ENCODE measurements around the genes MISP3 and ZNF333.

- PRO-cap = no peak
- RAMPAGE, long total RNA, 4 experiments = no peak in any of the 4 experiments
Observed at GRCh38 chr19:13884726-13885738, 8.1 kb downstream of the NANOS3 start.

DNA sequence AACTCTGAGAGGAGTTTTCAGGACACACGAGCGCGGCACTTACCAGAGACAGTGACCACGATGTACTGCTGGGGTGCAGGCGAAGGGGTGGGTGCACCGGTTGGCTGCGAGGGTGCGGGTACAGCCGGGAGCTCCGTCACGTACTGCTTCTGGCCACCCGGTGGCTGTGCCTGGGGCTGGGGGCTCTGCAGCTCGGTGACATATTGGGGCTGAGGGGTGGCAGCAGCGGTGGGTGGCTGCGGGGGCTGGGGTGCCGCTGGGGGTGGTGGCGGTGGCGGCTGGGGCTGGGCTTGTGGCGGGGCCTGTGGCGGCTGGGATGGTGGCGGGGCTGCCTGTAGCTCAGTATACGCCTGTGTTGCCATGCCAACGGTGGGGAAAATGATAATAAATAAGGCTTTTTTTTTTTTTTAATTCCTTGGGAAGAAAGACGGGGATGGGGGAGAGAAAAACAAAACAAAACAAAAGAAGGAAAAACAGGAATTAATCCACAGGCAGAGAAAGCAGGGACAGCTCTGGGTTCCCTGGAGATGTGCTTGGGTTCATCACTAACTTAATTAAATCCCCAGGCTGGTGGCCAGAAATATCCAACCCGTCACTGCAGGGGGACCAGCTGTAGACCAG lies 12.5 kb downstream of the RFX1 start:
- PRO-cap = no peak
- RAMPAGE, long total RNA, 4 experiments = no peak in any of the 4 experiments

GRCh38 chr19:14005436-14005949 lies 627 bp downstream of the RFX1 start:
- PRO-cap = bidirectional peak, plus-strand start at chr19:14005866, minus-strand start at chr19:14005700
- RAMPAGE, long total RNA, 4 experiments = no peak in any of the 4 experiments

DNA sequence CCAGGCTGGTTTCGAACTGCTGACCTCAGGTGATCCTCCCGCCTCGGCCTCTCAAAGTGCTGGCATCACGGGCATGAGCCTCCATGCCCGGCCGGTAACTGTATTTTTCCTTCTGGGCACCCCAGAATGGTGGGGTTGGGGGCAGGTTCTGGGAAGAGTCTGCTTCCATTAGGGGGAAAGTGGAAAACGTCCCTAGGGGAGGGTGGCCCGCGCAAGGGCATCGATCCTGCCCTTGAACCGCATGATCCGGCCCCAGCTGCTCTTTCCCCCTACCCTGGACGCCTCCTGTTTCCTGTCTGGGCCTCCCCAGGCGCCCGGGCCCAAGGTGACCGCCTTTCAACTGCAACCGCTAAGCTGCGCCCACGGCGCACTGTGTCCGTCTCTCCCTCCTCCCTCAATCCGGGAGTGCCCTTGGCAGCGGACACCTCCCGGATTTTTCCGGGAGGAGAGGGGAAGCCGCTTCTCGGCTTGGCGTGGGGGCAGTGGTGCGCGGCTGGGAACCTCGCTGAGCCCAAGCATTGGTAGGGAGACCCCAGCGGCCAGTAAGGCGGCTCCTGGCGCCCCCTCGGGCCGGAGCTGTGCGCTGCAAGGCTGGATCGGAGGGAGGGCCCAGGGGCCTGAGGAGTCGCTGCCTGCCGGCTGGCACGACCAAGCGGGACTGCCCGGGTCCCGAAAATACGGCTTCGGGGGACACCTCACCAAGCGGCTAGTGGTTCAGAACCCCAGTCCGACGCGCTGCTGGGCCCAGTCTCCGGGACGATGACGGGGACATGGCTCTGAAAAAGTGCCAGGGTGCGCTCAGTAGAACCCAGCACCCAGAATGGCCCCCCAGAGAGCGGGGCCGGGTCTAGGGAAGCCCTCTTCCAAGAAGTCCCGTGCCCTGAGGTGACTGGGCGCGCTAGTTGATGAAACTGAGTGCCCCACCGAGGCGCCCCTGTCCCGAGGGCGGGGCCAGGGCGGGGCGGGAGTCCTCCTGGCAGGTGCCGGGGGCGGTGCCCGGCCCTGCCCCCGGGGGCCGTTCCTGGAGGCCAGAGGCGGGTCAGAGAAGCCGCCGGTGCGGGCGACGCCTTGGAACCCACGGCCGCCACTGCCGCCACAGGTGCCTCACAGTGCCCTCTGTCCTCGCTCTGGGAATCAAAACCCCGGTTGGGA lies at the start of gene MISP3:
MISP3 (plus strand) TSS at position 1,071 of the 1,152 bp plus-strand sequence.
- PRO-cap = bidirectional peak, plus-strand start at position 424 of the sequence, minus-strand start at position 374 of the sequence; bidirectional peak, plus-strand start at position 1,046 of the sequence, minus-strand start at position 944 of the sequence
- RAMPAGE, long total RNA, 4 experiments = start-site peak on the plus strand in 1 of 4 experiments, centred at position 1,061 of the sequence, 17 reads per replicate

GRCh38 chr19:14080523-14081767 lies 4.6 kb downstream of the C19orf67 start:
- PRO-cap = bidirectional peak, plus-strand start at chr19:14081679, minus-strand start at chr19:14081241
- RAMPAGE, long total RNA, 4 experiments = no peak in any of the 4 experiments

DNA sequence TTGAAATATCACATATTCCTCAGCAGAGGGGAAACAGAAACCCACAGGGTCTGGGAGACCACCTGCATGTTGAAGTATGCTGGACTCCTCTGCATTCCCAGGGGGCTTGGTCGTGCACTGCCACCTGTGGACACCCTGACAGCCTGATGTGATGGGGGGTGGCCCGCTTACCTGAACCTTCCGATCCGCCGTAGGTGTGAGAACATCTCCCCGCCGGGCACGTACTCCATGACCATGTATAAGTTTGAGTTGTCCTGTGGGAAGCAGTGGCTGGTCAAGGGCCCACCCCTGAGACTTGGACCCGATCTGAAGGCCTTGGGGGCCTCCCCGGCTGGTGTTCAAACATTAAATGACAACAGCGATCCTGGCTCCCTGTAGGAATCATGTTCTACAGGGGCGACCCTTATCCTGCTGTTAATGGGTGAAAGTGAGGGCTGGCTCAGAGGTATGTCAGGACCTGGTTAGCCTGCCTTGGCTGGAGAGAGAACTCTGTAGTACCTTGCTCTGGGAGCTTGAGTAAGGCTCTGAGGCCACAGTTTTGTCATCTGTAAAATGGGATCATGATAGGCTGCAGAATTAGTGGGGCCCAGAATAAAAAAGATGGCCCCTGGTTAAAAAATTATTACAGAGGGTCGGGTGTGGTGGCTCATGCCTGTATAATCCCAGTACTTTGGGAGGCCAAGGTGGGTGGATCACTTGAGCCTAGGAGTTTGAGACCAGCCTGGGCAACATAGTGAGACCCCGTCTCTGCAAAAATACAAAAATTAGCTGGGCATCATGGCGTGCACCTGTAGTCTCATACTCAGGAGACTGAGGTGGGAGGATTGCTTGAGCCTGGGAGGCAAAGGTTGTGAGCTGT lies 15.3 kb upstream of the C19orf67 start:
- PRO-cap = no peak
- RAMPAGE, long total RNA, 4 experiments = no peak in any of the 4 experiments

GRCh38 chr19:14116718-14117437 lies 684 bp downstream of the PRKACA start:
- PRO-cap = unidirectional peak, plus-strand start at chr19:14116788
- RAMPAGE, long total RNA, 4 experiments = no peak in any of the 4 experiments

DNA sequence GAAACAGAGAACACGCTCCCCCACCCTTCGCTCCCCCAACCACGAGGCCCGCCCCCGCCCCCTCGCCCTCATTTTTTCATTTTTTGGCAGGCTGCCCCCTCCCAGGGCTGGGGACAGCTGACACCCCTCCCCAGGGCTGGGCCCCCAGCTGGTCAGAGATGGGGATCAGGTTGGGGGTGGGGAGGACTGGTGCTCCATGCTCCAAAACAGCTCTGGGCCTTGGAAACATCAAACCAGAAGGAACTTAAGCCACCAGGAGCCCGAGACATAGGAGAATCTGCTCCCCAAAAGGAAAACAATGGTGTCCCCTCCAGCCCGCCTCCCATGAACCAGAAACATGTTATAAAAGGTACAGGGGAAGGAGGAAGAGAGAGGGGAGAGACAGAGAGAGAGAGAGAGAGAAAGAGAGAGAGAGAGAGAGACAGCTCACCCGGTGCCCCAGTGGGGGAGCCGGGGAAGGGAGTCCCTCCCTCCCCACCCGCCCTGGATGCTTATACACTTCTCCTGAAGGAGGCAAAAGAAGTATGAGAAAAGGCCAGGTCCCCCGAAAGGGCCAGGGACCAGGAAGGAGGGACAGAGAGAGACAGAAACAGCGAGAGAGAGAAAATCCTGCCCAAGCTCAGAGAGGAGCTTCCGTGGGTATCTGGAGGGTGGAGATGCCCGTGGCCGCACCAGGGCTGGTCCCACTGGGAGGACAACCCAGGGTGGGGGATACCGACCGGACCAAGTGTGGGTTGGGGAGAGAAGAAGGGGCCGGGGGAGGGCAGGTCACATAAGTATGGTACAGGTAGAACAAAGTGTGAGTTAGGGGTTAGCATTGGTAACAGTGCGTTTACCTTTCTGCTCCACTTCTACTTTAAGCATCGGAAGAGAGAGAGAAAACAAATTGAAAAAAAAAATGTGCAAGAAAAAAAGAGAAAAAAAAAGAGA lies 30.1 kb upstream of the ASF1B start:
- PRO-cap = no peak
- RAMPAGE, long total RNA, 4 experiments = no peak in any of the 4 experiments

- PRO-cap = unidirectional peak, plus-strand start at chr19:14384472
- RAMPAGE, long total RNA, 4 experiments = no peak in any of the 4 experiments
Observed at GRCh38 chr19:14383429-14384760, 2.7 kb downstream of the ADGRE5 start.

DNA sequence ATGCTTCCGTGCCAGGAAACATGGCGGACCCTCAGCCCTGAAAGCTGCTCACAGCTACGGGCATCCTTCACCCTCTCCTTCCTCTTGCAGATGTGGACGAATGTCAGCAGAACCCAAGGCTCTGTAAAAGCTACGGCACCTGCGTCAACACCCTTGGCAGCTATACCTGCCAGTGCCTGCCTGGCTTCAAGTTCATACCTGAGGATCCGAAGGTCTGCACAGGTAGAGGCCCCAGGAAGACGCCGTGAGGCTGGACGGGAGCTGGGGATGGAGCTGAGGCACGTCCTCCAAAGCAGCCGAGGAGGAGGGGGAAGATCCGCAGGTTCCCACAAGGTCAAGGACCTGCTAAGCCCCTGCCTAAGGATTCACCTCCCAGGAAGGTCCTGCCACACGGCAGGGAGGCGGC lies 15.0 kb downstream of the ADGRE5 start:
- PRO-cap = no peak
- RAMPAGE, long total RNA, 4 experiments = no peak in any of the 4 experiments

DNA sequence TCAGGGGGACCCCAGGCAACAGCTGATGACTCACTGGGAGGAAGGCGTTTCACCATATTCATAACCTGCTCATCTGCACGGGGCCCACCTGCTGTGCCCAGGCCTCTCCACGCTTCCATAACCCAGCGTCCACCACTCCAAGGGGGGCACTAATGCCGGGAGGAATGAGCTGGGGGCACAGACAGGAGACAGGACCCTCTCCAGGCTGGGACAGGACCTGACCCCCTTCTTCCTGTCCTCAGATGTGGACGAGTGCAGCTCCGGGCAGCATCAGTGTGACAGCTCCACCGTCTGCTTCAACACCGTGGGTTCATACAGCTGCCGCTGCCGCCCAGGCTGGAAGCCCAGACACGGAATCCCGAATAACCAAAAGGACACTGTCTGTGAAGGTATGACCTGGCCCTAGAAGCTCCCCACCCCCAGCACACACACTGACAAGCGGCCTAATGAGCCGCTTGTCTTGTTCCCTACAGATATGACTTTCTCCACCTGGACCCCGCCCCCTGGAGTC lies 16.2 kb downstream of the ADGRE5 start:
- PRO-cap = no peak
- RAMPAGE, long total RNA, 4 experiments = no peak in any of the 4 experiments

DNA sequence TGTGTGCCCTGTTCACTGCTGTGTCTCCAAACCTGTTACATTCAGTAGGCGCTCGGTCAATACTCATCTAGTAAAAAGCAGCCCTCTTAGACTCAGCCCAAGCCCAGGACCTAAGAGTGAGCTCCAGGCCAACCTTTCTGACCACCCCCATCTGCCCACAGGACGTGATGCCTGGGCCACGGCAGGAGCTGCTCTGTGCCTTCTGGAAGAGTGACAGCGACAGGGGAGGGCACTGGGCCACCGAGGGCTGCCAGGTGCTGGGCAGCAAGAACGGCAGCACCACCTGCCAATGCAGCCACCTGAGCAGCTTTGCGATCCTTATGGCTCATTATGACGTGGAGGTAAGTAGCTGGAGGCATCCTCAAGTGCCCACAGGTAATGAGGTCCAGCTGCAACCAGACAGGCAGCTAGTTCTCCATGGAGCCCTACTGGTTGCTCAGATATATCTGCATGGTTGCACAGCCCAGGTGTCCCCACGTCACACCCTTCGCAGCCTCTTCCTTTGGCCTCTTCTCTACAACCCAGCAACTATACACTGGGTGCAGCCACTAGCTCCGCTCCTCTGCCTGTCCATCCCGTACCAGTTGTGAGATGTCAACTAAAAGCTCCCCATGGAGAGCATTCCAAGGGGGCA lies 14.8 kb downstream of the DDX39A start:
- PRO-cap = no peak
- RAMPAGE, long total RNA, 4 experiments = no peak in any of the 4 experiments

DNA sequence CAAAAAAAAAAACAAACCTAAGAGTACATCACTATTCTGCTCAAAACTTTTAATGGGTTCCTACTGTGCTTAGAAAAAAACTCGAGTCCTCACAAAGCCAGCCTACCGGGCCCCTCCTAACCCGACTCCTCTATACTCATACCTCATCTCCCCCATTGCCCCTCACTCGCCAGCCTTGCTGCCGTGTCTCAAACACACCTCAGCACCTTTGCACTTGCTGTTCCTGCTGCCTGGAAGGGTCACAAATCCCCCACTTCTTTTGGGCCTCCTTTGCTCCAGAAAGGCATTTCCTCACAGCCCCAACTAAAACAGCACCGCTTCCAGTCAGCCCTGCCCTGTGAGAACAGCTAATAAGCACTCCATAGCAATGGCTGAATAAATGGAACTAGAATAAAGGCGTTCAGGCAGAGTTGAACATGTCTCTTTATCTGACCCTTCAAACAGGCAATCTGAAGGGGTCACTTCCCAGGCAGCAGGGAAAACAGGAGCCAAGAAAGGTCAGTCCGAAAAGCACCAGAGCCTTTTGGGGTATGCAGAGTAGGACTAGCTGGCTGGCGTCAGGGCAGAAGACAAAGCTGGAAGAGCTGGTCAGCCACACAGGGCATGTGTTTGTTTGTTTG lies 3.0 kb downstream of the DDX39A start:
- PRO-cap = no peak
- RAMPAGE, long total RNA, 4 experiments = no peak in any of the 4 experiments

GRCh38 chr19:14419453-14420015 lies 393 bp upstream of the DDX39A start:
- PRO-cap = bidirectional peak, plus-strand start at chr19:14419621, minus-strand start at chr19:14419341
- RAMPAGE, long total RNA, 4 experiments = no peak in any of the 4 experiments

GRCh38 chr19:14431838-14432358 lies 1.2 kb upstream of the PKN1 start:
- PRO-cap = no peak
- RAMPAGE, long total RNA, 4 experiments = no peak in any of the 4 experiments

DNA sequence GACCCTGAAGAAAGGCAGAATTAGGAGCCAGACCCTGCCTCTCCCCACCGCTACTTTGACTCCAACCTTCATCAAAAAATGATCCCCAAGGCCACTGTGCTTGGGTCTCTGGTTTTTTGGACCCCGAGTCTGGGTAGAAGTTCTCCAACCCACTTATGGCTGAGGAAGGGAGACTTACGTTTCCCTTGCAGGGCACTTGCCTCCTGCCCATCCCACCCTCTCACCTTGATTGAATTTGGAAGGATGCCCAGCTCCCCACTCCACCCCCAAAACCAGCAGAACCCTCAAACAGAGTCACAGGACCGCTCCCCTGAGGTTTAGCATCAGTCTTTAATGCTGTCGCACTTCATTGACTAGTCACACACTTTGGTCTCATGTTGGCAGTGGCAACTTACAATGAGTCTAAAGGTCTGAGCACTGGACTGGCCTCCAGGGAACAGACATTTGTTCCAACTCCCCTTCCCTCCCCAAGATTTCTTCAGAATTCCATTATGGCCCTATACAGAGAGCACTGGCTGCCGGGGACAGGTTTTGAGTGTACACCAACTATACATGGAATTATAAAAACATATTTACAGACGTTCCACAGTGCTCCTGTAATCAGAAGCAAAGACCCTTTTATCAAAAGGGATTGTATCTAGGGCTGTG lies 3.6 kb downstream of the DNAJB1 start:
- PRO-cap = no peak
- RAMPAGE, long total RNA, 4 experiments = no peak in any of the 4 experiments

DNA sequence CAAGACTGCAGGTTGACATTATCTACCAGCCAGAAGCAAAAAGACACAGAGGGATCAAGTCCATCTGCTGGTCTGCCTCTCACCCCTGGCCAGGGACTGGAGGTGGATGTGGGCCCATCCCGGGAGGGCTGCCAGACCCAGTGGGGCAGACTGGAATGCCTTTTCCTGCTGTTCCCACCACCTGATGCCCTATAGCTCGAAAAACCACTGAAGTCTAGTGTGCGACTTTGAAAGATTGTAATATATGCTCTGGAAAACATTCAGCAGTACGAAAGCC lies 2.7 kb downstream of the DNAJB1 start:
- PRO-cap = no peak
- RAMPAGE, long total RNA, 4 experiments = no peak in any of the 4 experiments

GRCh38 chr19:14525584-14526379 lies 3.6 kb upstream of the TECR start:
- PRO-cap = no peak
- RAMPAGE, long total RNA, 4 experiments = no peak in any of the 4 experiments

DNA sequence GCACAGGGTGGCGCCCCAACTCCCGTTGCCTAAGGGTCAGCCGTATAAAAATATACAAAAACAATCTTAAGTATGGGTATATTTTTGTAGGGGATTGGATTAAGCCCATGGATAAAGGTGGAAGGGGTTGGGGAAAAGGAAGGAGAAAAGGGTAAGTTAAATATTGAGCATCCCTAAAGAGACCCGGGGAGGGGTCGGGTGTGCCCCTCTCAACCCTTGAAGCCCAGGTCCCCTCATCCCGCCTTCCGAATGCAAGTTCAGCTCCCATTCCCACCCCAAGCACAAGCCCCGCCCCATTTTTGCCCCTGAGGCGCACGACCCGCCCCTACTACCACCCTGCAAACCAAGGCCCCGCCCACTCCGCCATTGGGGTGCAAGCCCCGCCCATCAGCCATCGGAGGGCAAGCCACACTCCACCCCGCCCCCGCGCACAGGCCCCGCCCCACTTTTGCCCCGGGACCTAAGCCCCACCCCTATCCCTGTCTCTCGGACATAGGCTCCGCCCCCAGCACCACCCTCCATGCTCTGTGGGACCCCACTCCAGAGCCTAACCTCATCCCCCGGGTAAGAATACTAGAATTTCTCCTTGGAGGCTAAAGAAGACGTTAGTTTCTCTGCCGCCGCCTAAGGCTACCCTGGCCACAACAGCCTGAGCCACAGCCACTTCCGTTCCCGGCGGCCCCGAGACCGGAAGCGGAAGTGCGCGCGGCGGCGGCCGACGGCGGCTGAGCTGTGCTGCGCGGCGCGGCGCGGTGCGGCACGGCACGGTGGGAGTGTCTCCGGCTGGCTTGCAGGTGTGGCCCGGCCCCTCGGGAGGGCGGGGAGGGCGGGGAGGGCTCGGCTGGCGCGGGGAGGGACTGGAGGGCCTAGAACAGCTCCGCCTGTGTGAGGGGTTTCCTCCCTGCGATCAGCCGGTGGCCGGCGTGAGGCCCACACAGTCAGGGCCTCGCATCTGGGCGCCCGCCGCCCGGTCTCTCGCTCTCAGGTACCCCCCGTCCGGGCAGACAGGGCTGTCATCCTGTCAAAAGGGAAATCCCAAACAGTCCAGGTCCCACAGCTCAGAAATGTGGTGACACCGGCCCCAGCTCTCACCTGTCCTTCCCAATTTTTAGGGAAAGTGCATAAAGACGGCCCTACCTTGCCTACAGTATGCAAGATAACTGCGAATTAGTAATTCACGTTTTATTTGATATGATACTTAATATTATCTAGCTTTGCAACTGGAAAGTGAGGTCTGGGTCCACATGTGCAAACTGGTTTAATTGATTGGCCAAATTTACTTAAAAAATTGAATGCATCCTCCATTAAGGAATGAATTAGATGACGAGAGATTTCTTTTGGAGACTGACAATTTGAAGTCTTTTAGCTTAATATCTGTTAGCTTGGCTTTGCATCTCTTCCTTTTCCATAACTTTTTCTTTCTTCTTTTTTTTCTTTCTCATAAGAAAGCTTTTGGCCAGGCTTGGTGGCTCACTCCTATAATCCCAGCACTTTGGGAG lies at the start of gene ZNF333:
ZNF333 (plus strand) TSS at position 692 of the 1,499 bp plus-strand sequence.
- PRO-cap = bidirectional peak, plus-strand start at position 711 of the sequence, minus-strand start at position 643 of the sequence
- RAMPAGE, long total RNA, 4 experiments = no peak in any of the 4 experiments

DNA sequence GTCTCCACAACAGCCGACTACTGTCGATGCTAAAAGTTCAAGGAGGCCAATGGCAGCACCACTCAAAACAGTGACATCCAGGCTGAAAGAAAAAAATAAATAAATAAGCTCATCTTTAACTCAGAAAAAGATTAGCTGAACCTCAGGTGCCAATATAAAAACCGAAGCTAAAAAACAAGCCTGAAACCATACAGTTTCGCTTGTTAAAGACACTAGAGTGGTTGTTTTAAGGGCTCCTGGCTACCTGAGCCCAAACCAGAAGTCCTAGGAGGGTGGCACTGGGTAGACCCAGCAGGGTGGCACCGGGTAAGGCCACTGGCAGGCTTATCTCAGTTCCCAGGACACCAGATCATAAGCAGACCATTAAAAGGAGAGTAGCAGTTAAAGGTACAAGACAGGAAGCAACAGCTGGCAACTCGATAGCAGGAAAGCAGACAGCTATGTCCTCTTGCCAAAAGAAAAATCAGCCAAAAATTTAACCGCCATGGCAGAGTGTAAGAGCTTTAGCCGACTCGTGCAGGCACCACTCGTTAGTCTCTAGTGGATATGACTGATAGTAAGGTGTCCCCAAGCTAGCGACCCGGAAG lies 39.2 kb downstream of the BRD4 start:
- PRO-cap = no peak
- RAMPAGE, long total RNA, 4 experiments = no peak in any of the 4 experiments